Peripheral blood mononuclear cell (primary cell): ENCODE data around the gene MYH1.

DNA sequence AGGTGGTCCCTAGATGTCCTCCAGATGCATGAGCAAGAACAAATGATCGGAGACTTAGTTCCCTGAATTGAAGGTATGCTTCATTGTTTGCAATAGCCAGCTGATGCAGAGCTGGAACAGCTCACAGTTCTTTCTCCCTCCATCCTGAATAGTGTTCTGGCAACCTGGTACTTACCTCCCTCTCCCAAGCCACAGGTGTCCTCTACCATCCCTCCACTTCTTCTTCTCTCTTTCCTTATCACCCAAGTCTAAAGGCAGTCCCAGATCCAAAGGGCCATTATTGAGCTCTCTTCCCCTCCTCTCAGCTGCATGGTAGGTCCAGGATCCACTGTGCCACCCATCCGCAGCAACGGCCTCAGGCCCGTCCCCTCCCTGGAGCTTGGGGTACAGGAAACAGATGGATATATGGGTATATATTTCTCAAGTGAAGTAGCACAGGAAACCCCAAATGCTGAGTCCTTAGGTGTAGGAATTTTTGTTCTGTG is 10.8 kb upstream of the PIK3R6 start:
- PRO-cap, 8 experiments = peak in 6 of 8 experiments; most common minus-strand start position 230 of the sequence (in 4)

- PRO-cap, 8 experiments = peak in 3 of 8 experiments; most common plus-strand start chr17:8944985 (in 3); most common minus-strand start chr17:8944677 (in 1)
Measured at GRCh38 chr17:8944519-8945179, 20.9 kb downstream of the PIK3R5 start.

DNA sequence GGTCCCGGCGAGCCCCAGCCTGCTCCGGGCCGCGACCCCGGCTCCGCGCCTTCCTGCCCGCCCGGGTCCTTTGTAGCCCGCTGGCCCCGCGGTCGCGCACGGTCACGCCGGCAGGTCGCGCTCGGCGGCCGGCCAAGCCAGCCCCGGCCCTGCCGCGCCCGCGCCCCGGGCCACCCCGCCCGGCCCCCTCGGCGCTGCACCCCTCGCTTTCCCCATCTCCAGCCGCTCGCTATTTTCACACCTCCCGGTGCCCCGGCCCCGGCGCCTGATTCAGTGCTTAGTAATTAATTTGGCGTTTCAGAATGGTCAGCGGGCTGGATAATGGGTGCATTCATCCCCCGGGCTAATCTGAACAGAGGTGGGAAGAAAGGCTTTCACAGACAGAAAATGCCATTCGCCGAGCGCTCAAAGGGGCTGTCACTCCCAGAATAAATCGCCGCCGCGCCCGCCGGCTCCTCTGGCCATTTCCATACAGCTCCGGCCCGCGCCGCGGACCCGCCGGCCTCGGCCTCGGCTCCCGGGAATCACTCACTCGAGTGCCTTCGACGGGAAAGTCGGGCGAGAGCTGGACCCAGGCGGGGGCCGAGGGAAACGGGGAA is 17.8 kb upstream of the NTN1 start:
- PRO-cap, 8 experiments = no peak in any of the 8 experiments

DNA sequence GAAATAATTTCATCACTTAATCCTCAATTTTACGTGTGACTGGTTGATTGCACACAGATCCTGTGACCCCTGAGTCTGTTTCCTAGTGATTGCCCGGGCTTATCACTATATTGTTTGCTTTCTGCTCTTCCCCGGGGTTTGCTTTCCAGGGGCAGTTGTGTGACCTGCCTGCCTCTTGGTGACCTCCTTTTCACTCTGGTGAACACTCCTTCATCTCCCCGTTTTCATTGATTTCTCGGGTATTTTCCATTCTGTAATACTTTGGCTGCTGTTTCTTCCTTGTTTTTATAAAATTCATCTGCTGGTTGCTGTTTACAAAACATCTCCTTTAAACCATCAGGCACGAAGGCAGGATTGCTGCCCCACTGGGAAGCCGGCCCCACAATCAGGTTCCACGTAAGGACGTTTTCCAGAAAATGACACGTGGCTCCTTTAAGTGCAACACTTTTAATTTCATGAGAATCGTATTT is 36.1 kb downstream of the NTN1 start:
- PRO-cap, 8 experiments = no peak in any of the 8 experiments

DNA sequence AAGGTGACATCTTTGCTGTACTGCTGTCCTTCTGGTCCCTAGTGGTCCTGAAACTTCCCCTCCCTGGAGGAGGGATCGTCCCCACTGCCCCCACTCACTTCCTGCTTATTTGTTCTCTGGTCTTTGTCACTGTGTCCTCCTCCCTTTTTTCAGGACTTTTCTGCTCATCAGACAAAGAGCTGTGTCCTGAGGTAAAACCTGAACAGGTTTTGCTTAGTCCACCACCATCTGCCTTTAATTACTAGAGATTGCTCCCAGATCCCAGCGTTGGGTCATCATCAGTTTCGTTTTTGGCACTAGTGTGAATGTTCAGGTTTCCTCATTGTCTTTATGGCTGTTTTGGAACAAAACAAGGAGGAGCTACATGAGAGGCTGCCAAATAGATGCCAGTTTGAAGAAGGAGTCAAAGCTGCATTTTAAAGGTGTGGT is 195.8 kb downstream of the NTN1 start:
- PRO-cap, 8 experiments = no peak in any of the 8 experiments

DNA sequence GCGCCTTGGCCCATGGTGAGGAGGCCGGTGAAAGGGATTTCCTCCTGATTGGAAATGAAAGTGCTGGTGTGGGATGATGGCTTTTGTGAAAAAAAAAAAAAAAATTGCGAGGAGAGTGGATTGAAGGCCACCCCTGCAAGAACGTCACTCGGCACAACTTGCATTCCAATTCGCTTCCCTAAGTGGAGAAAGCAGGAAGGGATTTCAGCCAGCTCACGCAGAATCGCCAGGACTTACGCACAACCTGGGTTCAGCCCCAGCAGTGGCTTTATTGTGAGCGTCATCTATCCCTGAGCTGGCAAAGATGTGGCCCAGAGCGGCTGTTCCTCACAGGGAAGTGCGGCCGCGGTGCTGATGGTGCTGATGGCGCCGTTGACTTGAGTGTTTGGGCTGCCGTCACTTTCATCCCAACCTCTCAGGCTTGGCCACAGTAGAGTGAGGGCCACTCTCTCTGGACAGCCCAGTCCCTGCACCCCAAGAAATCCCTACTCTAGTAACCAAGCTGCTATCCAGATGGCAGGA is 197.6 kb downstream of the NTN1 start:
- PRO-cap, 8 experiments = no peak in any of the 8 experiments

- PRO-cap, 8 experiments = no peak in any of the 8 experiments
Measured at GRCh38 chr17:9537268-9537652, 38.4 kb downstream of the STX8 start.

GRCh38 chr17:9728703-9729388 is 62.5 kb downstream of the DHRS7C start:
- PRO-cap, 8 experiments = no peak in any of the 8 experiments

- PRO-cap, 8 experiments = no peak in any of the 8 experiments
Measured at GRCh38 chr17:10014126-10014743, 109.2 kb upstream of the RCVRN start.

- PRO-cap, 8 experiments = peak in 3 of 8 experiments; most common plus-strand start chr17:10021532 (in 1); most common minus-strand start chr17:10021363 (in 2)
Measured at GRCh38 chr17:10021187-10021817, 116.2 kb upstream of the RCVRN start.

DNA sequence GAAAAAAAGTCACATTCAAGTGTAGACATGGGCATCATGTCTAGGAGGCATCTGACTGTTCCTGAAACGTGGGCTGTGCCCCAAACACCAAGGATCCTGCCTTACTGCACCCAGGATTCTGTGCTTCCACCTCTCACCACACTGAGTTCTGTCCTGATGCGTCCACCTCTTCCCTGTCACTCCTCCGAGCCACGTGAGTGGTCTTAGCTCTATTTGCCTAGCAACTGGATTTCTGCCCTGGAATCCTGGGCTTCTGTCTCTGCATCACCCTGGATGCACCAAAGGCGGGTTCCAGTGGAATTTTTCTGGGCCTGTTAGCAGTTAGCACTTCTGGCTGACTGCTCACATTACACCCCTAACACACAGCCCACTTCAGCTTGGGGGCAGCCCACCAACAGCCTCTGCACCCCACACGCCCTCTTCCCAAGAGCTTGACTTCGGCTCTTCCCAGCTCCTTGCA is 129.6 kb upstream of the RCVRN start:
- PRO-cap, 8 experiments = no peak in any of the 8 experiments

DNA sequence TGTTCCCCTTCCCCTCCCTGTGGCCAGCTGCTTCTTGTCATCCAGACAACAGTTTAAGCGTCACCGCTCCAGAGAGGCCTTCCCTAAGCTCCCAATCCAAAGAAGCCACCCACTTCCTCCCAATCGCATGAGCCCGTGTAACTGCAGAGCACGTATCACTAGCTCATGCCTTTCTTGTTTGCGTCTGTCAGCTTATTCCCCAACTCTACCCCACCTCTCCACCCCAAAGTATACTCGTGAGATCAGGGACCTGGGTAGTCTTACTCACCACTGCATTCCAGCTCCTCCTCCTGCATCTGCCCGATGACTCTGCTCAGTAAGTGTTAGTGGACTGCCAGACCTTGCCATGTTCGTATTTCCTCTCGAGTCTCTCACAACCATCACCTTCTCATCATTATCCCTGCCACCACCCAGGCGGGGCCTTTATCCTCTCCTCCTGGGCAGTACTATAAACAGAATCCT is 92.8 kb downstream of the GAS7 start:
- PRO-cap, 8 experiments = no peak in any of the 8 experiments

GRCh38 chr17:10125771-10126017 is 72.7 kb downstream of the GAS7 start:
- PRO-cap, 8 experiments = no peak in any of the 8 experiments

GRCh38 chr17:10518327-10518691 is at the start of gene MYH1:
Gene MYH1 (minus strand): TSS chr17:10518542.
- PRO-cap, 8 experiments = no peak in any of the 8 experiments

DNA sequence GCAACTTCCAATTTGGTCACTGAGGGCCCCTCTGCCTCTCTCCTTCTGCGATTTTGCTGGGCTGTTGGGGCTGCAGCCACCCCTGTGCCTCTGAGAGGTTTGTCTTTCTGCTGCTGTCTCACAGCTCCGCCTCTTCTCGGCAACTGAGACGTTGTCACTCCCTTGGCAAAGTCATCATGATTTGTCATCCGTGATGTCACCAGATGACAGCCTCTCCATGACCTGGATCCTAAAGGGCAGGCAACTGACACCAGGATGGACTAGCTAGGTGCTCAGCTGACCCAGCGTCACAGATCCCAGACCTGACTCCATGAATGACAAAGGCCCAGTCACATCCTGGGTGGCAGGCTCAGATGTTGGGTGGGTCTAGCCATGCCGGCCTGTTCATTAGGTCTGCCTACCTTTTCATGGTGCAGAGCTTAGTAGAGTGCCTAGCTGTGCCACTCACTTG is 3.7 kb upstream of the TMEM238L start:
- PRO-cap, 8 experiments = no peak in any of the 8 experiments

DNA sequence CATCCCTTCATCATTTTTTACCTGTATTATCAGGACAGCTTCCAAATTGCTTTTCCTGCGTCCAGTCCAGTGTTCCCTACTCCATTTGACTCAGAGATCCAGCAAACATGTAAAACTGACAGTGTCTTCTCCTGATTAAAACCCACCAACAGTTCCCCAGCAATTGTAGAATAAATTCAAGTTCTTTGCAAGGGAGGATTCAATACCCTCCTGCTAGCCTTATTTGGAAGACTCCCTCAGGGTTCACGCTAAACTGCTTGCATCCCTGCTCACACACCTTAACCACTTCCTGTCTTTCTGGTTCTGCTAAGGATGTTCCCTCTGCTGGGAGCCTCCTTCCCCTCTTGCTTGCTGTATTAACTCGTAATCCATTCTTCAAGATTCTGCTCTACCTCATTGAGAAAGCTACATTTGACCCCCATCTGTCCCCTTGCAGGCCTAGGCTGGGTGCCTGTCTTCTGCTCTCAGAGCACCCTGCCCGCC is 2.4 kb upstream of the SHISA6 start:
- PRO-cap, 8 experiments = no peak in any of the 8 experiments

- PRO-cap, 8 experiments = no peak in any of the 8 experiments
Measured at GRCh38 chr17:12631260-12631511, 34.5 kb upstream of the MYOCD start.

- PRO-cap, 8 experiments = no peak in any of the 8 experiments
Measured at GRCh38 chr17:12666362-12667142, 862 bp downstream of the MYOCD start.

- PRO-cap, 8 experiments = no peak in any of the 8 experiments
Measured at GRCh38 chr17:12667219-12667792, 1.6 kb downstream of the MYOCD start.

GRCh38 chr17:12732039-12732552 is 57.2 kb upstream of the ARHGAP44 start:
- PRO-cap, 8 experiments = no peak in any of the 8 experiments